ENCODE measurements around a stretch of chr1.

- PRO-cap = no peak
- RAMPAGE, long total RNA = no peak
These were observed 125.7 kb downstream of the TLR5 start for GRCh38 chr1:223017214-223017807.

DNA sequence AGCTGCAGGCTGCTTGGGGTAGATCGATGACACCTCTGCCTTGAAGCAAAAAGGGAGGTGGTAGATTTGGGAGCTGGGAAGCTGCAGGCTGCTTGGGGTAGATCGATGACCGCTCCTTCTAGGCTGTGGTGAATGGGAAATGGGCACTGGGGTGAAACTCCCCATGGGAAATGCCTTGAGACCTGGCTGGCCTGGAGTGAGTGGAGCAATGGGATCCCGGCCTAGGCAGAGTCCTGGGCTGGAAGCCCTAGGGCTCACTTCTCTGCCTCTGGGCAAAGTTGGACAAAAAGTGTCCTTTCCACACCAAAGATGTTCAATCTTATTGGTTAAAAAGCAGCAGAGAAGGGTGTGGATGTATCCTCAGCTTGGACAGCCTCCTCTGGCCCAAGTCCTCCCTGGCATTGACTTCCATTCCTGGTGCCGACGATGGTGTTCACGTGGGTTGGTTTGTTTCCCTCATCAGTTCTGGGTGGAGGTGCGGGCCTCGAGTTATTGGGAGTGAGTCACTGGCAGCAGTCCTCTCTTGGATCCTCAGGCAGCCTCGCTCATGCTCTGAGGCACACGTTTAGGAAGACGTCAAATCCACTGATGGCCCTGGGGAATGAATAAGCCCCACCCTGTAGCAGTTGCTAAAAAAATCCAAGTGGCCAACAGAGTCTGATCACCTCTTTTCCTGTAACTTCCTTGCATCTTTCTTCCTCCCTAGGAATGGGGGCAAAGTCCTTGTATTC is 111.5 kb downstream of the TLR5 start:
- PRO-cap = bidirectional peak, plus-strand start at position 515 of the sequence, minus-strand start at position 381 of the sequence
- RAMPAGE, long total RNA = no peak

DNA sequence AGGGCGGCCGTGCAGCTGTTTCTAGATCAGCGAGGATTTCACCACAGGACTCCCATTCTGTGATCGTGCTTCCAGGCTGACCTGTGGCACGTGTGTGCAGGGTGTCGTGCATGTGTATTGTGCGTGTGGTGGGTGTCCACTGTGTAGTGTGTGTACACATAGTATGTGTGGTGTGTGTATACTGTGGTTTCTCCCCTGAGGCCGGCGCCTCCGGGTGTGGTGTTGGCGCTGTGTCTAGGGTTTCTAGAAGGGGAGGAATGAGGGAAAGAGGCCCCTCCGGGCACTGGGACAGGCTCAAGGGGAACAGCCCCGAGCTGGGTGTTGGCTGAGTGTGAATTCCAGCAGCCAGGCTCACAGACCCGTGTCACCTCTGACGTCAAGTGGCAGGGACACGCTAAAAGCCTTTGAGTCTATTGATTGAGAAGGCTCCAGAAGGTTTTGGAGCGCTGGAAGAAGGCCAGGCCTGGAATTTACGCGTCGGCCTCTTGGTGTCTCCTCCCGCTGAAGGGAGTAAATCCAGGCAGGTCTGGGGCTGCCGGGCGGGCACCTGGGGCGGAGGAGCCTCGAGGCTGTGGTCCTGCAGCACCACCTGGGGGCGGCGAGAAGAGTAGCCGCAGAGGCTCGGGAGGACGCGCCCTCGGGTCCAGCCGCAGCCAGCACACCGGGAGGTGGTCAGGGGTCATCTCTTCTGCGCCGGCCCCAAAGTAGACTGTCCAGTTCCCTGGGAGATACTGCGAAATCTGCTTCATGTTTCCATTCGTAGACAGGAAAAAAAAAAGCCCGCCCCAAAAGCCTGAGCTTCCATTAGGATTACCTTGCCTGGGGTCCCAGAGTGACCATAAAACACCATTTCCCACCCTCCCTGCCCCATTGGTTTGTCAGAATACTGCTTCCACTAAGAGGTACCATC is 61.8 kb downstream of the TLR5 start:
- PRO-cap = unidirectional peak, minus-strand start at position 327 of the sequence
- RAMPAGE, long total RNA = no peak

DNA sequence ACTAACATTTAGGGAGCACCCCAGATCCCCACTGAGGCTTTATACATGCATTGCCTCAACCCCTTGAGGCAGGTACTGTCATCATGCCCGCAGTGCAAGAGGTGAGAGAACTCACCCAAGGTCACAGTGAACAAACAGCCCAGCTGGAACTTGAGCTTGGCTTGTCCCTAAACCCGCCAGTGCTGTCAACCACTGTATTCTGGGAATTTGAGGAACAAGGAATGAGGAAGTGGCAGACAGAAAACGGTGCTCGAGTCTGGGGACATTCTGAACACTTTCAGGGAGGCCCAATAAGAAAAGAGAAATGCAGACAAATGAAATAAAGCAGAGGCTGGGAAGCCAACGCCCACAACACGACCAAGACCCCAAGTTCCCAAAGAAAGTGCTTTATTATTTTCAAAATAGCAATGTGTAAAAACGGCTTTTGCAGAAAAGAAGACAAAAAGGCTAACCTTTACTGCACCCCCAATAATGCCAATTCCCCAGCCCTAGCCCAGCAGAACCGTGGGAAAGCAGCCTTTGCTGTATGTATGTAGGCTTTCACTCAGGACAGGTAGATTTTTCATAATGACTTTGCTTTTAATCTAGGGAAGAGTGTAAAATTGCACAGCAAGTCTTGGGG is 34.8 kb upstream of the TLR5 start:
- PRO-cap = unidirectional peak, minus-strand start at position 184 of the sequence; unidirectional peak, minus-strand start at position 201 of the sequence
- RAMPAGE, long total RNA = no peak

- PRO-cap = no peak
- RAMPAGE, long total RNA = no peak
These were observed 13.0 kb downstream of the CAPN8 start for GRCh38 chr1:223652277-223653154.

GRCh38 chr1:223713909-223714247 is 1.5 kb downstream of the CAPN2 start:
- PRO-cap = no peak
- RAMPAGE, long total RNA = no peak

DNA sequence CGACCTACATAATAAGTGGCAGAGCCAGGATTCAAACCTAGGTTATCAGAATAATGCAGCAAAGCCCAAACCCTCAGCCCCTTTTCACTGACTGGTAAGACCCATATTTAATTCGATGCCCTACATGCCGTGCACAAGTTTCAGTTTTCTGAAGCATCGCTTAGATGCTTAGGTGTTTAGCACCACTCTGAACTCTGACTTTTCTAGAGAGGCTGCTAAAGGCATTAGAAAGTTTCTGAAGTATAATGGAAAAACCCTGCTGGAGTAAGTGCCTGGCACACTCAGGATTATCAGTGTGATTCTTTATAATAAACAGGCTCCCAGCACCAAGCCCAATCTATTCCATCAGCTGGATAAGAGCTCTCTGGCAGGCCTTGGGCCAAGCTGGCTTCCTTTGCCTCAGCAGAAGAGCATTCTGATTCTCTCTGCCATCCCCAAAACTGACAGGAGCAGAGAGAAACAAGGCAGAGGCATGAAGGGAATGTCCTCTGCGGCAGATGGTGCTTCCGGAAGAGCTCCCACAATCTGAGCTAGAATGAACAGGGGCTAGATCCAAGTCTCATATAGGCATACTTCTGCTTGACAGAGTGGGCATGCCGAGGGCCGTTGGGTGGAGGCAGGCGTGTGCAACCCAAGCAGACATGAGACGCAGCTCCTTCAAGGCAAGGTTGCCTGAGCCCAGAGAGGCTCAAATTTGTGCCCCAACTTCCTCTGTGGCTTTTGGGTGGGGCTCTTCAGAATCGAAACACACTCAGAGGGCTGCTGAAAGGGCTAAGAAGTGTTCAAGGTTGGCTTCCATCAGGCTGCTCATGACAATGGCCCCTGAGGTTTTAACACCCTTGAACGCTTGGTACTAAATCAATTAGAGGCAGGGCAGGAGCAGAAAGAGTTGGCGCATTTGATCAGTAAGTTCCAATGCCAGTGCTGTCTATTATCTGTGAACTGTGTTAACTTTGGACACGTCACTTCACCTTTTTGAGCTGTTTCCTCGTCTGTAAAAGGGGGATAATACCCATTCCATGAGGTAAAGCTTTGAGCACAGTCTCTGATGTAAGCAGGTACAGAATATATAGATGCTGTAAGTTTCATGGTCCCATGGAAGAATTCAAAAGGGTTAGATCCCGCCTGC is 4.1 kb downstream of the CAPN2 start:
- PRO-cap = no peak
- RAMPAGE, long total RNA = no peak

DNA sequence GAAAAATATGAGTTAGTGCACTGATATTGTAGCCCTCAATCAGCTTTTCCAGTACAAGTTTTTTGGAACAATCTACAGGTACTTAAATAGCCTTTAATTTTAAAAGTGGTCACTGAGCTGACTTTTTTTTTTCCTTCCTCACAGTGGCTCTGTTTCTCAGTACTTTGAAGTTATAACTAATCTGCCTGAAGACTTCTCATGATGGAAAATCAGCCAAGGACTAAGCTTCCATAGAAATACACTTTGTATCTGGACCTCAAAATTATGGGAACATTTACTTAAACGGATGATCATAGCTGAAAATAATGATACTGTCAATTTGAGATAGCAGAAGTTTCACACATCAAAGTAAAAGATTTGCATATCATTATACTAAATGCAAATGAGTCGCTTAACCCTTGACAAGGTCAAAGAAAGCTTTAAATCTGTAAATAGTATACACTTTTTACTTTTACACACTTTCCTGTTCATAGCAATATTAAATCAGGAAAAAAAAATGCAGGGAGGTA is 62.4 kb downstream of the CAPN2 start:
- PRO-cap = no peak
- RAMPAGE, long total RNA = no peak

- PRO-cap = no peak
- RAMPAGE, long total RNA = no peak
These were observed 53.6 kb downstream of the TP53BP2 start for GRCh38 chr1:223792111-223792667.

DNA sequence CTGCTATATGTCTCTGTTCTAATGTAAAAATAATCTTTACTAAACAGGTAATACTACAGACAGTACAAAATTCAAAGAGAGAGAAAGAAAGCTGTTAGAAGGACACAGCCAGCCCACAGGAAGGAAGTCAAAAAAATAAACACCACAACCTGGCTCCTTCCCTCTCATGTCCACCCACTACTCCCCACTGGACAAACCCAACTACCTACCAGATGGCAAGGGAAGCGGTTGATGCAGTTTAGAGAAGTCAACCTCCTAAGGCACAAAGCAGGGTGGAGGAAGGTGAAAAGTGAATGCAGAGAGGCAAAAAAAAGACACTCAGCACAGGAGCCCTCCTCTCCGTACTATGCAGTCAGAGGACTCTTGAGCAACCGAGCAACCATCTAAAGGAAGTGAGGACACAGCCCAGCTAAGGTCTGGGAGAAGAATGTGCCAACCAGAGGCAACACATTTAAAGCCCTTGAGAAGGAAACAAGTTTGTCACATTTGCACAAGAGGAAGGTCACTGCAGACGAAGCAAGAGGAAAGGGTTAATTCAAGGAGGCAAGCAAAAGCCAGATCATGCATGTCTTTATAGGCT is 20.0 kb downstream of the TP53BP2 start:
- PRO-cap = no peak
- RAMPAGE, long total RNA = no peak

- PRO-cap = bidirectional peak, plus-strand start at chr1:223992753, minus-strand start at chr1:223992569
- RAMPAGE, long total RNA = no peak
These were observed 121.2 kb upstream of the FBXO28 start for GRCh38 chr1:223992352-223993505.

- PRO-cap = no peak
- RAMPAGE, long total RNA = no peak
These were observed 98.8 kb upstream of the FBXO28 start for GRCh38 chr1:224014960-224015625.

GRCh38 chr1:224199514-224199914 is 16.5 kb downstream of the DEGS1 start:
- PRO-cap = no peak
- RAMPAGE, long total RNA = no peak

DNA sequence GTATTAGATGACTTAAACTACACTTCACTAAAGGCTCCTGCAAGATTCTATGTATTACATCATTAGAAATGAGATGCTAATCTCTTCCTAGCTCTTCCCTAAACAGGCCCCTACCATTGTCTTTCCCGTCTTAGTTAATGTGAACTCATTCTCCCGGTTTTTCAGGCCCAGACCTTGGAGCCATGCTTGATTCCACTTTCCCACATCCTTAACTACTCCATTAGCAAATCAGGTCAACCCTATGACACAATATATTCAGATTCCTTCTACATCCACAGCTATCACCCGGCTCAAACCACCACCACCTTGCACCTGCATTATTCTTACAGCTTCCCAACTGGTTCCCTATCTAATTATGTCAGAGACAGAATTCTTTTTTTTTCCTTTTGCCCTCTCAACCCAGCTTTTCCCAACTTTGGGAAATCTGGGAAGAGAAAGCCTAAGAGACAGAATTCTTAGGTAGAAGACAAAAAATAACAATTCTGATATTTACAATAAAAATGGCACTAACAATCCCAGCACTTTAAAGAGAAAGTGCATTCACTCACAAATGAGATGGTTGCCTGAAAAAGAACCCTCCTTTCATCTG is 73.2 kb downstream of the NVL start:
- PRO-cap = no peak
- RAMPAGE, long total RNA = no peak

- PRO-cap = no peak
- RAMPAGE, long total RNA = no peak
These were observed 30.0 kb downstream of the CNIH4 start for GRCh38 chr1:224386639-224387160.

DNA sequence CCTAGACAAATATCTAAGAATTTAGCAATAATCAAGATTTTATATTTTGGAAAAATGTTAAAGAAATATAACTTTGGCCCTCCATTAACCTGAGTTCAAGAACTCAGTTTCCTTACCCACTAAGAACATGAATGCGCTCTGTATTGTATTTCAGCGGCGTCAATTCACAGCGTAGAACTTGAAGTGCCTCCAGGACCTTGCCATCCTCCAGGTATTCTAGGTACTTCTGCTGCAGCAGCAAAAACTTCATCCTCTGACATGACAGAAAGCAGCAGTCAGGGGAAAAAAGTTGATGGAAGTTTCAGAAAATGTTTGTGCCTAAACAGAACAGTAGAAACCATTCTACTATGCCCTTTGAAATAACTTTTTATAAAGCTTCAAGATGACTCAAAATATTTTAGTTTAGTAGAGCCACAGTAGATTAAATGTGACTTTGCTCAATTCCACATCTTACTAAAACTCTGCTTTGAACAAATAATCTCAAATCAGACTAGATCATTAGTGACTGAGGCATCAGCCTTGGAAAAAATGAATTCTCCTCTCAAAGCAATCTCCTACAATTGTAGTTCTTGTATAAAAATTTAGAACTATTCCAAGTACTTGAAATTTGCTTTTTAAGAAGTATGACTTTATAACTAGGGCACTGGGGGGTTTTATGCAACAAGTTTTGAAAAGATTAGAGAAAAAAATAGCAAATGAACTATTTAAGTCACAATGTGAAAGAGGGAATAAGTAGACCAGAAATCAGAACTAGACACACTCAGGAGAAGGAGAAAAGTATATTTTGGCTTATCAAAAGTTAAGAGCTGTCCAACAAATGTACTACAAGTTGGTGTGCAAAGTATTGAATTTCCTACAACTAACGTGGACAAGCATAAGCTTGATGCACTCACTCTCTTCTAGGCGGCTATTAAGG is 9.9 kb downstream of the WDR26 start:
- PRO-cap = no peak
- RAMPAGE, long total RNA = no peak

- PRO-cap = no peak
- RAMPAGE, long total RNA = no peak
These were observed 114.3 kb downstream of the CNIH3 start for GRCh38 chr1:224730477-224730803.

DNA sequence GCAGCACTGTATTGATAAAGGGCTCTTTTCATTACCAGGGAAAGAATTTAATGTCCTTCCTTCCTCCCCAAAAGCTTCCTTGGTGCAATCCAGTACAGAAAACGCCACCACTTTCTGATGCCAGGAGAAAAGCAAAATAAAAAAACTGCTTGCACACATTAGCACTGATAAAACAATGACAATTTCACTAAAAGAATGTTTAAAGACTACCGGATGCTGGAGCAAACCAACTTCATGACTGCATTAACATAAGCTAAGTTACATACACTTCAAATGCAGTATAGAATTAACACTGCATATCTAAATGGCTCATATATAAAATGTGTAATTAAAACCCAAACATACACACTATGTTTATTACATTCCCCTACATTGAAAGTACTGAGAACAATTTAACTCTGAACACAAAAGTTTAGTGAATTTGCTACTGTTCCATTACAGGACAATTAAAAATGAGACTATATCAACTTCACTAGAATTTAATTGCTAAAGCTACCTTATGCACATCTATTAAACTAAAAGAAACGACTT is 26.2 kb downstream of the LBR start:
- PRO-cap = no peak
- RAMPAGE, long total RNA = no peak

GRCh38 chr1:225444850-225445332 is 17.1 kb upstream of the LBR start:
- PRO-cap = bidirectional peak, plus-strand start at chr1:225445146, minus-strand start at chr1:225444976
- RAMPAGE, long total RNA = no peak

- PRO-cap = no peak
- RAMPAGE, long total RNA = no peak
These were observed 32.3 kb upstream of the LBR start for GRCh38 chr1:225460020-225460592.